ENCODE measurements around the genes H2AJ and RERGL.

GRCh38 chr12:13214216-13214489 is 17.6 kb downstream of the EMP1 start:
- PRO-cap = no peak

- PRO-cap = no peak
Measured at GRCh38 chr12:13376365-13377444, 180.2 kb downstream of the EMP1 start.

- PRO-cap = no peak
Measured at GRCh38 chr12:14207795-14208653, 157.5 kb upstream of the ATF7IP start.

DNA sequence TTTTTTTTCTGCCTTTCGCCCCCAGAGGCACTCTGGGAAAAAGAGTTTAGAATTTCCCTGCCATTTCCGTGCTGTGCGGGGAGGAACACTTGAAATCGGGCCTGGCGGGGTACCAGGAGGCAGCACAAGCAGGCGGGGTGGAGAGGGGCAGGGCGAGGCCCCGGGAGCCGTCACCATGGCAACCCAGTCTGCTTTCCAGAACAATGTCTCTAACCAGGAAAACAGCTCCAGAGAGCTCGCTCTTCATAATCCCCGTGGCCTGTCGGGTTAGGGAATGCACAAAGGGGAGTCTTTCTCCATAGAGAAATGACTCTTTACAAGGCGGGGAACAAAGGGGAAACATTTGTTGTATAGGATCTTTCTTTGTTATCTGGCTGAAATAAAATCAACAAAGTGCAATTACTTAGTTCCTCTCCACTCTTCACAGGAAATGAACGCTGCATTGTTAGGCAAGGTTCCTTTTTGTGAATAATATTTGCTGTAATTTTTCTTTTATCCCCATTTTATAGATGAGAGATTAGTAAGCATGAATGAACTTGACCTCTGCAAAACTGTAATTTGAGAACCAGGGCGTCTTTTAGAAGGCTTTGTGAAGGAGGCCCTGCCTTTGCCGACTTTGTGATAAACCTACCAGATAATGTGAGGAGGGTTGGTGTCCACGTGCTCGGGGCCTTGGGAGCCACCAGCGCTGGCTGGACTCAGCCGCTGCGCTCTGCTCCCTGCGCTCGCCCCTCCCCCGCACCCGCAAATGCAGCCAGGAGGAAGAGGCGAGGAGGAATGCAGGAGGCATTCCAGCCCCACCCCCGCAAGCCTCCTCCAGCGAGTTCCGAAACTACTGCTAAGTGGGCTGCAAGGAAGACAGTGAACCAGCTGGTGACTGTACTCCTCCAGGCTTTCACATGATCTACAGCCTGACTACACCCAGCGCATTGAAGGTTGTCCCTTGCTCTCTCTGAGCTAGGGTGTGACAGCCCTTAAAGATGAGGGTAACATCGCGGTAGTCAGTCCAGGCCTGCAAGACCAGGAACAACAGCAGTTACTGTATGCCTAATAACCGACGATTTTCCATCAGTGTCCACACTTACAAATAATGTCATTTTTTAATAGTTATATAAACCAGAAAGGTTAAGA is 105.1 kb upstream of the ATF7IP start:
- PRO-cap = no peak

DNA sequence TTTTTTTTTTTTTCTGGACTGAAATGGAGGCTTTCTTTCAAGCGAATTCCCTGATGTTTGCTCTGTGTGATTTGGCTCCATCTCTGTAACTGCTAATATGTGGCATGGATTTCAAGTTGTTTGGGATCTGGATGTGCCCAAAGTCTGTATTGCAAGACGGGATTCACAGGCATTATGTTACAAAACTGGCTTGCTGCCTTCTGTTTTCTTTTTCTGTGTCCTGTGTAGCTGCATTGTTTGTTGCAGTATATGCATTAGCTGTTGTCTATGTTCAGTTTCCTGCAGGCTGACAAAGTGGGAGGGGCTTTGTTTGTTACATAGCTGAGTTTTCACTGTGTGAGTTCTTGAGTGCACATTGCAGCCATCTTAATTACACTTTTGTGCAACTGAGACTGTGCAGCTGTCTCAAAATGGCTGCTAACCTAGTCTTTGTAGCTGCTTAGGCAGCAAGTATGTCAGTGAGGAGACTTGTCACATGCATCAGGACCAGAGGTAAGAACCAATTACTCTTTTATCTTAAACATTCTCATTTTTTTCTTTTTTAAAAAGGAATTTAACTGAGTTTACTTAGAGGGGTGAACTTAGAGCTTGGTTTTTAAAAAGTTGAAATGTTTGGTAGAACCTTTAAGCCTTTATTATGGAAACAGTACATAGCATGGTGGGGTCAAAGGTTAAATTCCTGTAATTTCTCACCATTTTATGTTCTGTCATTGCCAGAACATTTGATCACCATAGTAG is 19.6 kb downstream of the ATF7IP start:
- PRO-cap = unidirectional peak, plus-strand start at position 373 of the sequence

GRCh38 chr12:14418296-14418858 is 52.9 kb downstream of the ATF7IP start:
- PRO-cap = no peak

GRCh38 chr12:14424194-14425533 is 59.2 kb downstream of the ATF7IP start:
- PRO-cap = no peak

DNA sequence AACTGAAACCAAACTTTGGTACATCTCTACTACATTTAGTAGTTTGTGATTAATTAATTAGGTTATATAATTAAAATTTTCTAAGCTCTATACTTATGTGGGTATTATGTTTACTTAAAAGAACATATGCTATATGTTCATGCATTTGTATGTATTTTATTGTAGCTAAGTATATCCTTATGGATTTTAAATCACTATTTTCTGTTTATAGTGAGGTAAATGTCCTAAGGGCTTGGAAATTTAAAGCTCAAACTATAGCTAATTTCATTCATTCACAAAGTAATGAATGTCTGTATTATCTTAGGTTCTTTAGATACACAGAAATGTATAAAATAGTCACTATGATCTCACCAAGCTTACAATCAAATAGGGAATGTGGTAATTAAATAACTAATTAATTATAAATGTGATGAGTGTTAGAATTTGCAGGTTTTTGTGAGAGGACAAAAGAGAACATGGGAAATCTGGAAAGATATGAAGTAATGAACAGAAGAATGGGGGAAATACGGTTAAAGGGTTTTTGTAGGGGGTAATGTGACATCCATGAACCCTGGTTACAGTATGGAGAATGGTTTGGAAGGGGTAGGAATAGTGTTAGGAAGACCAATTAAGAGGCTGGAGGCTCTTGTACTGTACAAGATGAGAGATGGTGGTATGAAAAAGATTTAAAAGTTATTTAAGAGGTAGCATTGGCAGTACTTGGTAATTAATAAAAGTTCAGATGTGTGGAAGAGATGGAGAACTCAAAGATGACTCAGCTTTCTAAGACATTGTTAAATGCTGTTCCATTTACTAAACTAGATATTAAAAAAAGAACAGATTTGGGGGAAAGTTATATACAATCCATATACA is 97.9 kb downstream of the ATF7IP start:
- PRO-cap = no peak

- PRO-cap = bidirectional peak, plus-strand start at chr12:14774405, minus-strand start at chr12:14774186
Measured at GRCh38 chr12:14774099-14775074, at the start of gene H2AJ. TSS of gene H2AJ (plus strand) at chr12:14774405.

DNA sequence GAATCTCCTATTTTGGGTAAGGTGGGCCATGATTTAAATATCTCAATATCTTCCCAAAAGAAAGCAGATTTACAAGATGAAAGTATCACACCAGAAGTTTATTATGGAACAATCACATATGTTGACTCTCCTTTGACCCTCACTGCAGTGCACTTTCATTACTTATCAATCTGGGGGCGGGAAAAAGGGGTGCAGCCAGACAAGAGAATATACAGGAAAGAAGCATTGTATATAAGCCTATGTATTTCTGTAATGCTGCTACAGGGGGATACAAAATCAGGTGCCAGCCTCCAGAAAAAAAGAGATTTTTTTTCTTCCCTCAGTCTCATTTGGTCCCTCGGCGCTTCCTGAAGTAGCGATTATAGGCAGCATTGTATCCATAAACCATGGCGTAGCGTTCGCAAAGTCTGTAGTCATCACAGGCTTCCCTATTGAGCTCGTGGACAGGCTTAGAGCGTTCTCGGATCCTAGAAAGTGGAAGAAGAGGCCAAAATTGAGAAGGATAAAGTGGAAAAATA is 3.8 kb downstream of the MGP start:
- PRO-cap = no peak

DNA sequence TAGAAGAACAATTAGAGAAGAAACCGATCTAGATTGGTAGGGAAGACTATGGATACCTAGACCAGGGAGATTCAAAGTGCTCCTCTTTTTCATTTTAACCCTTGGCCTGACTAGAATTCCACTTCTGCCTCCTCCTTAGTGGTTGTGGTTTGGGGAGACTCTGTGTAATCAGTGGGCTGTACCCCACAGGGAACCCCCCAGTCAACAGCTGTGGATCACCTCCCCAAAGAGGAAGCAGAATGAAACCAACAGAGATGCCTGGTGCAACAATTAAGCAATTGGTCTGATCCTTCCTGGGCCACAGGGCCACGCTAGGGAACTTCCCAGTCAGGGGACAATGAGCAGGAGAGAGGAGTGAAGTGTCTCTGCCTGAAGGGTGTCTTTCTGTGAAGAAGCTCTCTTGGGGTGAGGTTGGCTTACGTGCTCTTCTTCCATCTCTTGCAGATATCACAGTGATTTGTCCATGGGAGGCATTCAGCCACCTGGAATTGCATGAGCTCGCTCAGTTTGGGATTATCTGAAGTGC is 8.2 kb downstream of the PDE6H start:
- PRO-cap = no peak

DNA sequence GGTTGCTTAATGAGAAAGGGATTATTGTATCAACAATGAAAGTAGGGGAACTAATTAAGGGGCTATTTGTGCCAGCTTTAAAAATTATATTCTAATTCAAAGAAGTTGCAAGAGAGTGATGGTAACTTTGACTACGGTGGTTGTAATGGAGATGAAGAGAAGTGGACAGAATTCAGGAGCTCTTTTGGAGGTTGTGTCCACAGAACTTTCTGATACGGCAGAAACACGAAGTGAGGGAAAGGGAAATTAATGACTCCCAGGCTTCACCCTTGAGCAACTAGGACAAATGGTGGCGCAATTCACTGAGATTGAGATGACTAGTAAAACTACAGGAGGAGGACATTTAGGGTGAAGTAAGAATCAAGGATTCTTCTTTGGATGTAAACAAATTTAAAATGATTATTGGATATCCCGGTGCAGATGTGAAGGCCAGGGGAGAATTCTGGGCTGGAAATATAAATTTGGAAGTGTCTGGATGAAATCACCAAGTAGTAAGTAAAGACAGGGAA is 212.5 kb downstream of the PTPRO start:
- PRO-cap = no peak

- PRO-cap = no peak
Measured at GRCh38 chr12:15732392-15732992, 56.7 kb downstream of the EPS8 start.

- PRO-cap = no peak
Measured at GRCh38 chr12:15904835-15905237, 6.3 kb upstream of the DERA start.

GRCh38 chr12:16332490-16332971 is 14.9 kb upstream of the MGST1 start:
- PRO-cap = no peak

DNA sequence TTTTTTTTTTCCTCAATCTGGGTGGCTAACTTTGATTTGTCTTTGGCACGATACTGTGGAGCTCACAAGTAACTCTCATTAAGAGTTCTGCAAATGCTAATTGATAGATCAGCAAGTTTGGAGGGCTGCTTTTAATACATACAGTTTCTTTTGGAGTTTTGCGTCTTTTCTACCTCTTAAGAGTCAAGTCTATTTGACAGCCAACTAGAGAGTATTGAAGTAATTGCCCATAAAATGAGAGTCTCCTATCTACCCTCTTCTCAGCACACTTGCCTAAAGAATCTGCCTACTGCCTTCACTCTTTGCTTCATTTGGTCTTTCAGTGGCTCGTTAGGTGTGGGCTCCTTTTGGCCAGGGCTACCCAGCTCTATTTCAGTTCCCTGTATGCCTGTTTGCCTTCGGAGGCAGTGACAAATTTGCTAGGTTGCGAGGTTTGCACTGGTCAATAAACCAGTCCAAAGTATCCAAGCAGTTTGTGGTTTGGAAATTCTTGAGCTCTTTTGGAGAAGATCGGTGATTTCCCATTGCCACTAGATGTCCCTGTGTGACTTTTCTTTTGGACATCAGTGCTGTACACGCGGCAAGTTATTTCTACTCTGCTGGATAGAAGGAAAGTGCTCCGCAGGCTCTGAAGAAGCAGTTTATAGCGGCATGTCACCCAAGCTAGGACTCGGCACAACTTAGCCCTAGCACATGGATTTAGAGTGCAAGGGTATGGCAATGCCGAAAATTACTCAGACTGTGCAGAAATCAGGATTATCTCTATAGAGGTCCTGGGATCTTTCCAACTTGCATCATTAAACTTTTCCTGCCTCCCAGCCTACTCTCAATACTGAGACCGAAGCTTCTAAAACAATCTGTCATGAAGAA is 38.5 kb downstream of the MGST1 start:
- PRO-cap = no peak

GRCh38 chr12:16572109-16572580 is 33.8 kb downstream of the LMO3 start:
- PRO-cap = unidirectional peak, minus-strand start at chr12:16572346

- PRO-cap = no peak
Measured at GRCh38 chr12:18089882-18090346, at the start of gene RERGL. TSS of gene RERGL (minus strand) at chr12:18090193.

DNA sequence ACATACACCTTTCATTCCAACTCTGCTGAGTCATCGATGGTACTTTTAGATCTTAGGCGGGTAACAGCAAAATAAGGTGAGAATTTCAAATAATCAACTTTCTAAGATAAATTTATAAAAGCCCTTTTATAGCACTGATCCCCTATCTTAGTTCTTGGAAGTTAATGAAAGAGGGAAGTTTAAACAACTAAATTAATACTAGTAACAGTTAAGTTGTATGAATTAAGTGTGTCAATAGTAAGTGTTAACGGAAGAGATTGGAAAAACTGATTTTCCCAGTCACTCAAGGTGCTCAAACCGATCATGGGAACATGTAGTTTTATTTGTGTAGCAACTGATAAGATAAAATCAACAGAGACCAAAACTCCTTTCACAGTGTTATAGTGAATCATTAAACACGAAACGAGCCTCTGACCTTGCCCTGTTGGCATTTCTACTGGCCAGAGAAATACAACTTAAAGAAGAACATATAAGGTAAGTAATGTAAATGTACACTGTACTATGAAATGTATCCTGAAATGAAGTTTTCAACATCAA is 18.7 kb upstream of the PIK3C2G start:
- PRO-cap = no peak

DNA sequence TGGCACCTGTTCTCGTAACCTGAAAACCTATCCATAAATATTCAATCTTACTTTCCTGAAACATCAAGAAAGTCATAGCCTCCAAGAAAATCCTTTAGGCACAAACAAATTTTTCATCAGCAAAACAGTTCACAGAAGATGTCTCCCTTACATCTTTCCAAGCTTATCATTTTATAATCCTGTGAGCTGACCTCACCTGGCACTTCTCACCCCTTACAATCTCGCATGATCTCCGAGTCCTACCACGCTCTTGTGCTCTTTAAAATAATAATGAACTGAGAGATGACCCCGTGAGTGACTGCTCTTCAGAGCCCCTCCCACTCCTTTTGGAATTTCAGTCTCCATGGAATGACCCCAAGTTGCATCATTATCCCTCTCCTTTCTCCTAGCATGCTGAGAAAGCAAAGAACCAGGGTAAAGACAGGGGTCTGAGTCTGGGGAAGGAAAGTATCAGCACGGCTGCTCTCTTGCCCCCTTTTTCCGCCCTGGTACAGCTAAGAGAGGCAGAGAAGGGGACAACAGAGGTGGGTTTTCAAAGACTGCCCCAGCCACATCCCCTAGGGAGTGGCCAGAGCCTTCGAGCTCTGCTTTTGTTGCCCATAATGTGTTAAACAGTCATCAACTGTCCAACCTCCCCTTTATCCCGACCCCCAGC is 178.4 kb upstream of the PLEKHA5 start:
- PRO-cap = no peak